Adrenal gland (tissue), 7 donors: ENCODE measurements around the gene FTCD.

GRCh38 chr21:46155249-46155808, at the start of gene FTCD:
FTCD (minus strand) TSS chr21:46155579.
- PRO-cap, 3 experiments: no peak in any of the 3 experiments
- RAMPAGE, long total RNA, 4 experiments: no peak in any of the 4 experiments
- RRBS: 64% methylated on average over 5 of the region's 19 CpGs

DNA sequence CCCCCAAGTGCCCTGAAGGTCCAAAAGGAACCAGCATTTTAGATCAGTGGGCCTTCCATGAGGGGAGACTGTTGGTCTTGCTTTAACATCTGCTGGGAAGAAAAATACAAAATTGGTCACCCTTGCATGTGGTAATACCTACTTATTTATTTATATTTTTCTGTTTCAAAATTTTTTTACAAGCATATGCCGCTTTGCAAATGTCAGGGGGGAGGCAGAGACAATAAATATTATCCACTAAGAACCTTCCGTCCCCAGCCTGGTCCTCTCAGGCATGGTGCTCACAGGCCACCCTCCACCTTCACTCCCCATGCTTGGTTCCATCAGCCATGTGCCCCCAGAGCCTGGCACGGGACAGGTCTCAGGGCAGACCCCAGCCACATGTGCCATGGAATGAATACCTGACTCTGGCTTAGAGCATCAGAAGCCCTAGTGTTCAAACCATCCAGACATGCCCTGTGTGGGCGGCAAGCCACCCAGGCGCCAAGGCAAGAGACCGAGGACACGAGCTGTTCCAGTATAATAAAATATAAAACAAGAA, 5.5 kb downstream of the LSS start:
- PRO-cap, 3 experiments: no peak in any of the 3 experiments
- RAMPAGE, long total RNA, 4 experiments: no peak in any of the 4 experiments
- RRBS: no CpG with 5 or more reads among the region's 7 CpGs

GRCh38 chr21:46254362-46255075, 25.9 kb upstream of the LSS start:
- PRO-cap, 3 experiments: no peak in any of the 3 experiments
- RAMPAGE, long total RNA, 4 experiments: no peak in any of the 4 experiments
- RRBS: 96% methylated on average over 1 of the region's 10 CpGs

DNA sequence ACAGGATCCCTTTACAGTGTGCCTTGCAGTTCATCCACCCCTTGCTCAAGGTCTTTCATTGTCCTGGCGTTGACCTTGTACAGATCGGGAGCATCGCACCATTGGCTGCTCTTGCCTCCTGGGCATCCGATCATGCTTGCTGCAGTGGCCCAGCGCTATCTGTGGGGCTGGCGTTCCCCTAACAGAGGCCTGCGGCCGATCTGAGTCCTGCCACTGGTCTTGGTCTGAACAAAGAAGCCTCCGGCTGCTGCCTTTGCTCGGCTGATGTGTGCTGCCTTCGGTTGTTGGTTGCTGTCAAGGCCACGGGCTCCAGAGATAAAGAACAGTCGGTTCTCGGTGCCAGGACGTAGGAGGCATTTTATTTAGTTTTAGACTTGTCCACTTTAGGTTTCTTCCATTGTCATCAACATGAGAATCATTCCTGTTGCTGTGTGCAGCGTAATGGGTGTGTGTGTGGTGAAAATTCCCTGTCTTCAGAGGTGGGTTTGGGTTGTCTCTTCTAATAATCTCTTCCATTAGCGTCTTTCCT, 39.0 kb downstream of the PCNT start:
- PRO-cap, 3 experiments: peak in 2 of 3 experiments; most common minus-strand start position 226 of the sequence (in 2)
- RAMPAGE, long total RNA, 4 experiments: start-site peak on the plus strand in 2 of 4 experiments, centred at positions 206 to 265 of the sequence, 9 to 12 reads per replicate
- RRBS: no CpG with 5 or more reads among the region's 17 CpGs

DNA sequence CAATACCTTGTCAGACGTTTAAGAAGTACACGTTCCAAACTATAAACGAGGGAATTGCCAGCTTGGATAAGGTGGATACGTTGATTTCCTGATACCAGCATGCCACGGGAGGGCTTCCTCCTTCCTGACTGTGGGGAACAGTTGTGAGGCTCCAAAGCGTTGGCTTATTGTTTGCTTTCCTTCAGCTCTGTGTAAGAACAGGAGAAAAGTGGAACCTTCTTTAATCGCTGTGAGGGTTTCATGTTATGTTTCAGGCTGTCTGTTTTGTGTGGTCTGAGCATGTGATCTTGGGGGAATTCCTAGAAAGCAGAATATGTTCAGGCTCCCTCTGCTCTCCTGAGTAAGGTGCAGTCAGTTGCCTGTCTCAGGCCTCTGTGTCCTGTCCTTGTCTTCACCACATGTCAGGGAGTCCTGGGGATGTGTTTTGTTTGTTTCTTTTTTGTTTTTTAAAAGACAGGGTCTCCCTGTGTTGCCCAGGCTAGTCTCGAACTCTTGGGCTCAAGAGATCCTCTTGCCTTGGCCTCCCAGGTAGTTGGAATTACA, 44.9 kb downstream of the PCNT start:
- PRO-cap, 3 experiments: no peak in any of the 3 experiments
- RAMPAGE, long total RNA, 4 experiments: no peak in any of the 4 experiments
- RRBS: no CpG with 5 or more reads among the region's 8 CpGs

DNA sequence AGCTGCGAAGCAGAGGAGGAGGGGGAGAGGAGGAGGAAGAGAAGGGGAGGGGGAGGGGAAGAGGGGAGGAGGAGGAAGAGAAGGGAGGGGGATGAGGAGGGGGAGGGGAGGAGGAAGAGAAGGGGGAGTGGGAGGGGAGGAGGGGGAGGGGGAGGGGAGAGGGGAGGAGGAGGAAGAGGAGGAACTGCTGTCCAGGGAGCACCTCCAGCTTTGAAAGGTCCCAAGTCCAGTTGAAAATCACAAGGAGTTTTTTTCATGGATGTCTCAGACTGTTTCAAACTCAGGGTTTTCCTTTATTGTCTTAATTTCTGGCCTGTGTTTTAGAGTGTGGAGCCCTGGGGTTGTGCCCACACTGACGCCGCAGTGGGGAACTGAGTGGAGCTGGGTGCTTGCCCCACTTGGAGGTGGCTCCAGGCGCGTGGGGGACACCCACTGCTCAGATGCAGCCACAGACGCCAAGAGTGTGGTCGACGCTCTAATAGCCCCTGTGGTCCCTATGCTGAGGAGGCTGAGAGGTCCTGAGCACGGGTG, 34.9 kb upstream of the DIP2A start:
- PRO-cap, 3 experiments: no peak in any of the 3 experiments
- RAMPAGE, long total RNA, 4 experiments: no peak in any of the 4 experiments
- RRBS: no CpG with 5 or more reads among the region's 9 CpGs

DNA sequence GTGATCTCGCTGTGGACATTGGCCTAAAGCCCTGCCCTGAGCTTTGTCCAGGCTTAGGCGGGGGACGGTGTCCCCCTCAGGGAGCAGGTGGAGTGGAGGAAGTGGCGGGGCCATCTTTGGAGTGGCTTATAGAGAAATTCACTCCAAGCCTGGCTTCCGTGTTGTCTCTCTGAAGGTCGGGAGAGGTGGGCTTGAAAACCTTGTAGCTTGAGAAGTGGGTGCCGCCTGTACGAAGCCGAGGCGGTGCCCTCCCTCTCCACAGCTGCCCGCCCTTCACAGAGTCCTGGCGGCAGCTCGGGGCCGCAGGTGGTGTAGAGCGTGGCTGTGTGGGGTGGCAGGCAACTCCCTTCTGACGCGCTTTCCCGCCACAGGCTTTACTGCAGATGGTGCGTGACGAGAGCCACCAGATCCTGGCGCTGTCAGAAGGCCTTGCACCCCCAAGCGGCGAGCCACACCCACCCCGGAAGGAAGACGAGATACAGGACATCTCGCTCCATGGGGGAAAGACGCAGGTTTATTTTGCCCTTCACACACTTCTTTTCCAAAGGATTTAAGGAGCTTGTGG, 33.1 kb upstream of the DIP2A start:
- PRO-cap, 3 experiments: peak in 1 of 3 experiments; most common plus-strand start position 481 of the sequence (in 1); most common minus-strand start position 285 of the sequence (in 1)
- RAMPAGE, long total RNA, 4 experiments: no peak in any of the 4 experiments
- RRBS: no CpG with 5 or more reads among the region's 27 CpGs

- PRO-cap, 3 experiments: peak in 3 of 3 experiments; most common plus-strand start chr21:46460000 (in 1); most common minus-strand start chr21:46459976 (in 3)
- RAMPAGE, long total RNA, 4 experiments: no peak in any of the 4 experiments
- RRBS: 2% methylated on average over 9 of the region's 34 CpGs
Observed at GRCh38 chr21:46459466-46460259, 972 bp downstream of the DIP2A start.

- PRO-cap, 3 experiments: no peak in any of the 3 experiments
- RAMPAGE, long total RNA, 4 experiments: no peak in any of the 4 experiments
- RRBS: no CpG with 5 or more reads among the region's 6 CpGs
Observed at GRCh38 chr21:46515054-46515630, 56.5 kb downstream of the DIP2A start.

GRCh38 chr21:46635787-46636389, 414 bp downstream of the PRMT2 start:
- PRO-cap, 3 experiments: peak in 3 of 3 experiments; most common plus-strand start chr21:46636062 (in 1); most common minus-strand start chr21:46635917 (in 2)
- RAMPAGE, long total RNA, 4 experiments: no peak in any of the 4 experiments
- RRBS: no CpG with 5 or more reads among the region's 45 CpGs